Cardiac muscle cell (in vitro differentiated cells and primary cell): ENCODE measurements around the genes LLGL2 and MYO15B.

- RAMPAGE, long total RNA, result no peak
- RRBS, result no CpG with 5 or more reads among the region's 4 CpGs
Measured at GRCh38 chr17:75390855-75391192, 14.7 kb downstream of the GRB2 start.

GRCh38 chr17:75476236-75477036, 20.0 kb downstream of the TMEM94 start:
- RAMPAGE, long total RNA, result no peak
- RRBS, result no CpG with 5 or more reads among the region's 12 CpGs

DNA sequence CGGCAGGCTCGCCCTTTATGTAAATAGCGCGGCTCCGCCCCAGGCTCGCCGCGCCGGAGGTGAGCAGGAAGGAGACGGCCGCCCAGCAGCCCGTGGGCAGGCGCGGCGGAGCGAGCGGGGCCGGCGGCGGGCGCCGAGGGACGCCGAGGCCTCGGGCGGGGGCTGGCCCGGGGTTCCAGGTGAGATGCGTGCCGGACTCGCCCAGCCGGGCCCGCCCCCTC, at the start of gene LLGL2:
TSS of gene LLGL2 (plus strand) at position 51 of the 221 bp plus-strand sequence.
- RAMPAGE, long total RNA, result no peak
- RRBS, result 1% methylated on average over 27 of the region's 32 CpGs

DNA sequence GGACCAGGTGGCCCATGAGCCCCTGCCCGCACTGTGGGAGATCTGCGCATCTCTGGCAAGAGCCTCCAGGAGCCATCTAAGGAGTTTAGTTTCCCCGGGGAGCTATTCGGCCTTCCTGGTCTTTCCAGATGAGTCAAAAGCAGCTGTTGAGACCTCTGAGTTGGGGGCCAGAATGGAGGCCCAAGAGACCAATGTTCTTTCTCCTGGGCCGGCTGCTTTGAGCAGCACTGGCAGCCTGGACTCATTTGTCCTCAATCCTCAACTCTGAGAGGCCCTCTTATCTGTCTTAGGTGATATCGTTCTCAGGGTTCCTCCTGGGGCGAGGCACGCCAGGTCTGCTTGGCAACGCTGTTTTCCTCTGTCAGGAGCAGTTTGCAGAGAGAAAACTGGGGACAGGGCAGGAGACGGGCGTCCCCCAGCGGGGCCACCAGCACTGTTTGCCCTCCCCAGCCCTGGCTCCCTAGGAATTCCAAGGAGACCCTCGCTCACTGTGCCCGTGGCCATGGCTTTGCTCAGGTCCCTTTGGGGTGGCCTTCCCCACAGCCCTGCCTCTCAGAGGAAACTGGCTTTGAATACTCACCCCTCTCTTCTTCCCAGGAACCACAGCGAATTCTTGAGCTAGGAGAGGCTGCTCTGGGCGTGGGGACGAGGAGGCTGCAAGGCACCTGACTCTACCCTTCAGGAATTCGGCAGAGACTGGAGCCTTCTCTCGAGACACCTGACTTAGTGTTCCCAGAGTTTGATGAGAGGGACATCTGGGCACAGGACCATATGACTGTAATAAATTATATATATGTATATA, 6.0 kb downstream of the LLGL2 start:
- RAMPAGE, long total RNA, result no peak
- RRBS, result 22% methylated on average over 3 of the region's 19 CpGs

DNA sequence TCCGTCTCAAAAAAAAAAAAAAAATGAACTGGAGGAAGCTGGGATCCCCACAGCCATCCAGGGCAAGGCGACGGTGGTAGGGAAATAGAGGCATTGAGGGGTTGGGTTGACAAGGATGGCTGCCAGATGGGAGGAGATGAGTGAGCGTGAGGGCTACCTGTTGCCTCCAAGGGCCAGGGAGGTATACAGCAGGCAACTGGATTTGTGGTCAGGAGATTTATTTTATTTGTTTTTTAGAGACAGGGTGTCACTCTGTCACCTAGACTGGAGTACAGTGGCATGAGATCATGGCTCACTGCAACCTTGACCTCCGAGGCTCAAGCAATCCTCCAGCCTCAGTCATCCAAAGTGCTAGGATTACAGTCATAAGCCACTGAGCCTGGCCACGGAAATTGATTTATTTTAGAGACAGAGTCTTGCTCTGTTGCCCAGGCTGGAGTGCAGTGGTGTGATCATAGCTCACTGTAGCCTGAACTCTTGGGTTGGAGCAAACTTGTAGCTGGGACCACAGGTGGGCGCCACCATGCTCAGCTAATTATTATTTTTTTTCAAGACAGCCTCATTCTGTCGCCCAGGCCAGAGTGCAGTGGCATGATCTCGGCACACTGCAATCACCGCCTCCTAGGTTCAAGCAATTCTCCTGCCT, 9.8 kb upstream of the MYO15B start:
- RAMPAGE, long total RNA, result no peak
- RRBS, result no CpG with 5 or more reads among the region's 10 CpGs

GRCh38 chr17:75587557-75588718, at the start of gene MYO15B:
Gene MYO15B (plus strand): TSS chr17:75587800.
- RAMPAGE, long total RNA, result no peak
- RRBS, result 3% methylated on average over 59 of the region's 98 CpGs

- RAMPAGE, long total RNA, result no peak
- RRBS, result no CpG with 5 or more reads among the region's 12 CpGs
Measured at GRCh38 chr17:75628214-75628675, 5.0 kb upstream of the SMIM5 start.

GRCh38 chr17:75632891-75633347, 315 bp upstream of the SMIM5 start:
- RAMPAGE, long total RNA, result no peak
- RRBS, result no CpG with 5 or more reads among the region's 16 CpGs

DNA sequence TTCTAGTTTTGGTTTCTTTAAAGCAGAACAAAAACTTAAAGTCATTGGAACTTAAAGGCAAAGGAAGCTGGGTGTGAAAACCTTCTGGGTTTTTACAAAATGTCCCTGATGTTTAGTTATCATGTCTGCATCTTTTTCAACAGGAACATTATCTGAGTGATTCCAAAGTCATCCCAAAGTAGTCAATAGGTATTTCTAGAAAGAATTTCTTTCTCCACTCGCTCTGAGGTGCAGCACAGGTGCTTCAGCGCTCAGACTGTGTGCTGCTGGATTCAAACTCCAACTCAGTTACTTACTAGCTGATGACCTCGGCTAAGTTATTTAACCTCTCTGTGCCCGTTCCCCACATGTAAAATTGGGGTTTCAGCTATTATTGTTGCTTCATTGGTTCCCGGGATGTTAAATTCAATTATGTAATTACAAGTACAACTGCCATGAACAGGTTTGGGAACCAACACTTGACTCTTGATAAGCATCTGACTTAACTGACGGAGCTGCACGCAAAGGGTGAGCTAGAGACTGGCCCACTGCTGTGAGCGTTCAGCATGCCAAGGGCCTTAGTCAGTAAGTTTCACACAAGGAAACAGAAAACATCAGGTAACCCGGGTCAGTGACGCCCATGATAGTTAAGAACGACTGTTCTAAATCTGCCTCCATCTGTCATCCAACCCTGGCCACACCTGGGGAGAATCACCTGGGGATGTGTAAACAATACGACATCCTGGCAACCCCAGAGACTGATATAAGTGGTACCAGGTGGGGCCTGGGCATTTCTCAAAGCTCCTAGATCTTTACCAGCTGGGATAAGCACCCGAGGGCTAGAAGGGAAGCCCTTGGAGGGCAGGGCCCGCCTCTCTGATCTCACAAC, 721 bp upstream of the SMIM6 start:
- RAMPAGE, long total RNA, result no peak
- RRBS, result no CpG with 5 or more reads among the region's 14 CpGs

DNA sequence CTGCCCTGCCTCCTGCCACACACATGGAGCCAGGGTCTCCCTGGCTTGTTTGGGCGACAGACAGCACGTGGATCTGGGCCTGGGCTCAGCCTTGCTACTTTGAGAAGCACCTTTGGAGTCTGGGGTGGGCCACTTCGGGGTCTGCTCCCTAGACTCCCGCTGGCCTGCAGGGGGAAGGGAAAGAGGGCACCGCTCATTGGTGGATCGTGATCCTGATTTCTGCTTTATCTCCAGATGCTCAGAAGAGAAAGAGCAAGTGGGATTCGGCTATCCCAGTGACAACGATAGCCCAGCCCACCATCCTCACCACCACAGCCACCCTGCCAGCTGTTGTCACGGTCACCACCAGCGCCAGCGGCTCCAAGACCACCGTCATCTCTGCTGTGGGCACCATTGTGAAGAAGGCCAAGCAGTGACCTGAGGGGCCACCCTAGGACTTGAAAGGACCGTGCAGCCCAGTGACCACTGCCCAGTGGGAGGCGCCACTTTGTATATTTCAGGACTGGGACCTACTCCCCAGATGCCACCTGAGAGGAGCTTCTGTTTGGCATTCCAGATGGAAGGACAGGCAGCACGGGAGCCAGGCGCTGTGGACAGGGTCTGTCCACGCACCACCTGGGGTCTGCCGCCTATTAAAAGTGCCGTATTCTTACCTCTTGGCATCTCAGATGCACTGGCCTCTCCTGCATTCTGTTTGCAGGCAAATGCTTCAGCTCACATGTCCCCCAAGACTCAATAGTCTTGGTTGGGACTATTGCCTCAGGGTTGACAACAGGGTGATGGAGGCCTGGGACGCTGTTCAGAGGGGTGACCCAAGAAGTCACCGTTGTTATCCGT, 14.9 kb upstream of the ITGB4 start:
- RAMPAGE, long total RNA, result no peak
- RRBS, result no CpG with 5 or more reads among the region's 22 CpGs

- RAMPAGE, long total RNA, result no peak
- RRBS, result no CpG with 5 or more reads among the region's 10 CpGs
Measured at GRCh38 chr17:75737929-75738625, 16.8 kb downstream of the ITGB4 start.

- RAMPAGE, long total RNA, result no peak
- RRBS, result 71% methylated on average over 10 of the region's 34 CpGs
Measured at GRCh38 chr17:75742173-75742957, 21.1 kb downstream of the ITGB4 start.

- RAMPAGE, long total RNA, result no peak
- RRBS, result 83% methylated on average over 5 of the region's 13 CpGs
Measured at GRCh38 chr17:75757332-75757825, 7.6 kb downstream of the GALK1 start.

- RAMPAGE, long total RNA, result no peak
- RRBS, result no CpG with 5 or more reads among the region's 17 CpGs
Measured at GRCh38 chr17:75771303-75772292, 6.6 kb upstream of the GALK1 start.

DNA sequence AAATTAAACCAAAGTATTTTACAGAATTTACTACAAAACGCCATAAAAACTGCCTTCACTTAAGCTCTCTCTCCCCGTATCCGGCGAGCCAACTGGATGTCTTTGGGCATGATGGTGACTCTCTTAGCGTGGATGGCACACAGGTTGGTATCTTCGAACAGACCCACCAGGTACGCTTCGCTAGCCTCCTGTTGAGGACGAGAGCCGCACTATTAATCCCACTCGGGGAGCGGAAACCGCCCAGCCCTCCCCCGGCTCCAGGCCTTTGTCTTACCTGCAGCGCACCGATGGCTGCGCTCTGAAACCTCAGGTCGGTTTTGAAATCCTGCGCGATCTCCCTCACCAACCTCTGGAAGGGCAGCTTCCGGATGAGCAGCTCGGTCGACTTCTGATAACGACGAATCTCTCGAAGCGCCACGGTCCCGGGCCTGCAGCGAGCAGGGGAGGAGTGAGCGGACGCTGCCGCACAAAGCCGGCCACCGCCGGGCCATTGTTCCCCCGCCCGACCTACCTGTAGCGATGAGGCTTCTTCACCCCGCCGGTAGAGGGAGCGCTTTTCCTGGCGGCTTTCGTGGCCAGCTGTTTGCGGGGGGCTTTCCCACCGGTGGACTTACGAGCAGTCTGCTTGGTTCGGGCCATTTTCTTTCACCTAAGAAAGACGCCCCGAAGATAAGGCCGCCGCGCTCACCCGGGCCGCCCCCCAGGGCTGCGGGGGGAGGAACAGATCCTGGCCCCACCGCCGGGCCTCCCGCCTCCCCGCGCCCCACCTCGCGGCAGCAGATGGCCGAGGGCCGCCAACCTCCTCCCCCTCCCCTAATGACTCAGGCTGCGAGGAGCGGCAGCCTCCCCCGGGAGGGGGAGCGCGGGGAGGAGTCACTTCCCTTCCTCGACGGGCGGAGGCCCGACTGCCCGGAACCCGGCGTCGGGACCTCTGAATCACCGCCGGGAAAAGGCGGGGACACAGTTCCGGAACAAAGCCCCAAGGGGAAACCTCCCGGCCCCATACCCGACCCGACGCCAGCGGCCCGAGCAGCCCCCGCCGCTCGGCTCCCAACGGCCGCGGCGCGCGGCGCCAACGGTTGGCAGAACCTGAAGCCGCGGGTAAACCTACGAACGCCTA, 683 bp downstream of the H3-3B start:
- RAMPAGE, long total RNA, result no peak
- RRBS, result 2% methylated on average over 51 of the region's 103 CpGs

DNA sequence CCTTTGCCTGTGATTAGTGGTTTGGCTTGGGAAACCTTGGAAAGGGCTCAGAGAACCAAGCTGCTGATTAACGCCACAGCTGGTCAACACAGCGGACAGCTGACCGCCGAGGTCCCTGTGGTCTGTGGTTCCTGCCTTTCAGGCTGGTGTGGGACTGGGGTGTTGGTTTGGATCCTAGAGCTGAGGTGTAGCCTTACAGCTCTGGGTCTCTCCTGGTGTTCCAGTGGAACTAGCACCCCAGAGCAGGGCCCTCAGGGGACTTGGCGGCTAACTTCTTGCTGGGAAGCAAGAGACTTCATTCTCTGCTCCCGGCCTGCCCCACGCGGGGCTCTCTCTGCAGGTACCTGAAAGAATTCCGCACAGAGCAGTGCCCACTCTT, 24.8 kb downstream of the UNK start:
- RAMPAGE, long total RNA, result no peak
- RRBS, result no CpG with 5 or more reads among the region's 9 CpGs

DNA sequence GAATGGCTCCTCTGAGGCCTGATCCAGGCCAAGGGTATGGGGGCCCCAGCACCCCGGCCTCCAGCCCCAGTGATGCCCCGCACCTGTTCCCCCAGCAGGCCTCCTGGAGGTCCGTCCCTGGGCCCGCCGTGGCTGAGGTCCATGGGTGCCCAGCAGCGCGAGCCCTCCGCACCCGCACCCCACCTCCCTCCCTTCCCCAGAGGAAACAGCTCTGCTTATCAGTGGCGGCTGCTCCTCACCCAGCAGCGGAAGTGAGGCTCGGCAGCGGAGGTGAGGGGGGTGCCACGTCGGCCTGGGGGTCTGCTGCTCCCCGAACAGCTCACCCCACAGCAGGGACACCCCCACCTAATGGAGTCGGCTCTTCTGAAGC, 639 bp downstream of the UNC13D start:
- RAMPAGE, long total RNA, result no peak
- RRBS, result 39% methylated on average over 1 of the region's 17 CpGs

DNA sequence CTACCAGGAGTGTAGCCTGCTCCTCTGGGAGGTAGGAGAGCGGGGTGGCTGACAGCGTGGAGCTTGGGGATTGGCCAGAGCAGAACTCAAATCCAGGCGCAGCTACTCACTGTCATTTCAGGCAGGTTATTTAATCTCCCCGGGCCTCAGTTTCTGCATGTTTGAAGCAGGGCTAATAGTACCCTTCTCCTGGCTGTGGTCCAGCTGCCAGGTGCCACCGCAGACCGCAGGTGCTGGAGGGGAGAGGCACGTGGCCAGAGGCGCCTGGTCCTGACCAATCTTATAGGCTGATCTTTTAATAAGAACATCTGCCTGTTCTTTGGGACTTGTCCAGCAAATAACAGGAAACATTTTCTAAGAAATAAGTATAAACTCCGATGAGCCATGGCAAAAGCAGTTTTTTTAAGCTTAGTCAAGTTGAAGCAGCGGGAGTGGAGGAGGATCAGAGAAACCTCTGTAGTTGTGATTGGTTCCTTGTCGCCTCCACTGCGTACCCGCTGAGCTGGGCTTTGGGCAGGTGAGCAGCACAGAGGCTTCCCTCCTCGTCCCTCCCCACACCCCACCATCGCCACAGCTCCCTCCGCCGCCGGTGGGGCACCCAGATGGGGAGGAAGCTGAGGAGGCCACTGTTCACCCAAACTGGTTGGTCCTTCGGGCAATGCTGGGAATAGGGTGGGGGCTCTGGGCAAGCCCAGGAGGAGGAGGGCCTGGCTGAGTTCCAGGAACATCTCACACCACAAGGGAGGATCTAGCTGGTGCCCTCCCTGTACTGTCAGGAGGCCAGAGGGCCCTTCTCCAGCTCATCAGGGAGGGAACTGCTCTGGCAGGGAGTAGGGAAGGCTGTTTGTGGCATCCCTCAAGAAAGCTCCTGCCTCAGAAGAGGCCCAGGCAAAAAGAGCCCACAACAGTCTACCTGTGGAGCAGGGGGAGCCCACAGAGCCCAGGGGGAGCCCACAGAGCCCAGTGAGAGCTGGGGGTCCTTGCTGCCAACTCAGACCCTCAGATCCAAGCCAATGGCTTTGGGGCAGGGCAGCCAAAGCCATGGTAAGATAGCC, 5.1 kb upstream of the MRPL38 start:
- RAMPAGE, long total RNA, result no peak
- RRBS, result no CpG with 5 or more reads among the region's 19 CpGs

GRCh38 chr17:75980128-75980596, 1.1 kb downstream of the TEN1 start:
- RAMPAGE, long total RNA, result no peak
- RRBS, result no CpG with 5 or more reads among the region's 9 CpGs

DNA sequence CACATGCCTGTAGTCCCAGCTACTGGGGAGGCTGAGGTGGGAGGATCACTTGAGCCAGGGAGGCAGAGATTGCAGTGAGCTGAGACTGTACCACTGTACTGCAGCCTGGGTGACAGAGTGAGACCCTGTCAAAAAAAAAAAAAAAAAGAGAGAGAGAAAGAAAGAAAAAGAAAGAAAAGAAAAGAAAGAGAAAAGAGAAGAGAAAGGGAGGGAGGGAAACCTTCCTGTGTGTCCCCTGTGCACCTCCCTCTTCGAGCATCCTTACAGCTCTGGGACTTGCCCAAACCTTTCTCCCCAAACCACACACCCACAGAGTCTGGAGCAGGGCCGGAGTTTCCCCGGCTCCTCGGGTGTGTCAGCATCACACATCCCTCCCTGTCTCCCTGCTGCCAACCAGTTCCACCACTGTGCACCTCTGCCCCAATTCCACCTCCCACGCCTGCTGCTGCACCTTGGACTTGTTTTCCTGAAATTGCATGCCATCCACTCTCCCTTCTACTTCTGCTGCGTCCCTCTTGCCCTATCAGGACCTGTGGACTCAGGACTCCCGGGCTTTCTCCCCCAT, 4.0 kb upstream of the CDK3 start:
- RAMPAGE, long total RNA, result no peak
- RRBS, result no CpG with 5 or more reads among the region's 7 CpGs